NB4 (cell line): ENCODE results near the gene DCLK3.

GRCh38 chr3:33841676-33842321, 43.4 kb downstream of the PDCD6IP start:
- RRBS: no CpG with 5 or more reads among the region's 8 CpGs

DNA sequence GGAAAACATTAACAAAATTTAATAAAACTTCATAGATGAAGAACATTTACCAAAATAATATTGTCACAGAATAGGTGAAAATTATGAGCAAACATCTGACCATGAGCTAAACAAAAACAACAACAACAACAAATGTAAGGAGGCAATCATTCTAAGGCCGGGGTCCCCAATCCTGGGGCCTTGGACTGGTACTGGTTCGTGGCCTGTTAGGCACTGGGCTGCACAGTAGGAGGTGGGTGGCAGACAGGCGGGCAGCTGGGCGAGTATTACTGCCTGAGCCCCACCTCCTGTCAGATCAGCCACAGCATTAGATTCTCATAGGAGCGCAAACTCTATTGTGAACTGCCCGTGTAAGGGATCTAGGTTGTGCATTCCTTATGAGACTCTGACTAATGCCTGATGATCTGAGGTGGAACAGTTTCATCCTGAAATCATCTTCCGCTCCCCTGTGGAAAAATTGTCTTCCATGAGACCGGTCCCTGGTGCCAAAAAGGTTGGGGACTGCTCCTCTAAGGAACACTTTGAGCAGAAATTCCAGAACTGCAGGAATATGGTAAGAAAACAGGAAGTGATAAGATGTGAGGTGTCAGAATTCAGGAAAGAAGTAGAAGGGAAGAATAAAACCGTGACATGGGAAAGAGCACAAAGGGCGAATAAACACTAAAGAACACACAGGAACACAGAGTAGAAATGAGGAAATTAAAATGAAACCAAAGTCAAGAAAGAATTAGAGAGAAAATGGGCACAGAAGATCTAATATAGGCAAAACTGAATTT, 57.5 kb downstream of the PDCD6IP start:
- RRBS: no CpG with 5 or more reads among the region's 10 CpGs

DNA sequence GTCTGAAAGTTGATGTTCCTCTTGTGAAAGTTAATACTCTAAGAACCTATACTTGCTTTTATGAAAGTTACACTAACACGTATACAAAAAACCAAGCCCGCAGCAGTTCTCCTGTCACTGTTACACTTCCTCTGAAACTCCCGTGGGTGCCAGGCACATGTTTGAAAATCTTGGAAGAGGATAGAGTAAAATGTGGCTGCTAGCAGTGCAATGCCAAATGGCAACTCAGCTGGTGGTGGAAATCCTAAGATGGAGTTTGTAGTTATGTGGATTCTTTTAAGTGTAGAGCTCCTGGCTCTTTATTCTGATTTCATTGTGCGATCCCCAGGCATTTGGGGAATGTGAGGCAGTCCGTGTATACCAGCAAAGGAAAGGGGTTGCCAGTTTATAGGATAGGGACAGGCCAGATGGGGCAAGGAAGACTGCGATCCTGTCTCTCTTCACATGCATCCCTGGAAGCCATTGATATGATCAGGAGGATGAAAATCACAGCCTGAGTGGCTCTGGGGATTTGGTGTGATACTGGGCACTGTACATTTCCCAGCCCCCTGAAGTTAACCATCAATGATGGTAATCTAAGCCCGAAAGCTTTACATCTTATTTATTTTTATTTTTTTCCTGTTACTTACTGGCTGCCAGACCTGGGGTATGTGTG, 1.1 kb downstream of the STAC start:
- RRBS: no CpG with 5 or more reads among the region's 7 CpGs

GRCh38 chr3:36494784-36495367, 114.6 kb downstream of the STAC start:
- RRBS: no CpG with 5 or more reads among the region's 2 CpGs

DNA sequence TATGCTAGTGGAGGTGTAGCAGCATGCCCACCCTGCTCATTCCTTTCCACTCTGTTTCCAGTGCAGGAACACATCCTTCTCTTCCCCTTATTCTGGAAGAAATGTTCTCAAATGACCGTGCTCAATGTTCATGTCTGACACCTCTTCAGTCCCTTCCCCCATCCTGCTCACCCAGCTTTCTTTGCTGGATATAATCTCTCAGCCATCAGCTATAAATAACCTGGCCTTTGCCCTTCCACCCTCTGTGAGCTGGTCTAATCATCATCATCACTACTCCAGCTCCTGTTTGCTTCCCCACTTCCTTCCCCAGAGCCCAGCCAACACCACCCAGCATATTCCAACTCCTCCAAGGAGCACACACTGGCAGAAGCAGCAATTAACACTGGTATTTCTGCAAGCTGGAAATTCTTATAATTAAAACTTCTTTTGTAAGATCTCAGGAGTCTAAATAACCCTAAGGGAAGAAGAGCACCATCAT, 31.0 kb downstream of the DCLK3 start:
- RRBS: no CpG with 5 or more reads among the region's 1 CpG

DNA sequence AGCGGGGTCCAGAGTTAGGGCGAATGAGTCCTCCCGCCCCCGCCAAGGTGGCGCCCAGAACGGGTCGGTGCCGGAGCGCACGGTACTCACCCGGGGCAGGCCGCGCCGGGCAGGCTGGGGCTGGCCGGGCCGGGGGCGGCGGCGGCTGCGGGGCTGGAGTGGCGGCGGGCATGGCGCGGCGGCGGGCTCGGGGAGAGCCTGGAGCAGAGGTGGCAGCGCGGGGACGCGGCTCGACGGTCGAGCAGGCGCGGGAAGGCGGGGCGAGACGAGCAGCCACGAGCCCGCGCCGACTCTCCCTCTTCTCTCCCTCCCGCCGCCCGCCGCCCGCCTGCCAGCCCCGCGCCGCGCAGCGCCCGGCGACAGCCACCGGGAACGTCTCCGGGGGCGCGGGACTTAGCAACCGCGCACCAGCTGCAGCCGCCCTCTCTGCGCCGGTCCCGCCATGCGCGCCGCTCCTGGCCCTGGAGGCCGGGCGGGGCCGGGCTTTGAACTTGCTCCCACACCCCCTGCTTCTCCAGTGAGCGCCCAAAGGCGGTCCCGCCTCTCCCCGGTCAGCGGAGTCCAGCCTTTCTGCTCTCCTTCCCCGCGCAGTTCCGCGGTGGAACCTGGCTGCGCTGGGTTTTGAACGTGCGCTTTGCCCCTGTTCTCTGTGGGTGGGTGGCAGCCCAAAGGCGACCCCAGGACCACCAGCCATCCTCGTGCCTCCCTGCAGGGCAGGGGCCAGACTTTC, at the start of gene DCLK3:
Gene DCLK3, minus strand, starts transcription at position 462 of the 730 bp plus-strand sequence.
- RRBS: 61% methylated on average over 18 of the region's 86 CpGs

DNA sequence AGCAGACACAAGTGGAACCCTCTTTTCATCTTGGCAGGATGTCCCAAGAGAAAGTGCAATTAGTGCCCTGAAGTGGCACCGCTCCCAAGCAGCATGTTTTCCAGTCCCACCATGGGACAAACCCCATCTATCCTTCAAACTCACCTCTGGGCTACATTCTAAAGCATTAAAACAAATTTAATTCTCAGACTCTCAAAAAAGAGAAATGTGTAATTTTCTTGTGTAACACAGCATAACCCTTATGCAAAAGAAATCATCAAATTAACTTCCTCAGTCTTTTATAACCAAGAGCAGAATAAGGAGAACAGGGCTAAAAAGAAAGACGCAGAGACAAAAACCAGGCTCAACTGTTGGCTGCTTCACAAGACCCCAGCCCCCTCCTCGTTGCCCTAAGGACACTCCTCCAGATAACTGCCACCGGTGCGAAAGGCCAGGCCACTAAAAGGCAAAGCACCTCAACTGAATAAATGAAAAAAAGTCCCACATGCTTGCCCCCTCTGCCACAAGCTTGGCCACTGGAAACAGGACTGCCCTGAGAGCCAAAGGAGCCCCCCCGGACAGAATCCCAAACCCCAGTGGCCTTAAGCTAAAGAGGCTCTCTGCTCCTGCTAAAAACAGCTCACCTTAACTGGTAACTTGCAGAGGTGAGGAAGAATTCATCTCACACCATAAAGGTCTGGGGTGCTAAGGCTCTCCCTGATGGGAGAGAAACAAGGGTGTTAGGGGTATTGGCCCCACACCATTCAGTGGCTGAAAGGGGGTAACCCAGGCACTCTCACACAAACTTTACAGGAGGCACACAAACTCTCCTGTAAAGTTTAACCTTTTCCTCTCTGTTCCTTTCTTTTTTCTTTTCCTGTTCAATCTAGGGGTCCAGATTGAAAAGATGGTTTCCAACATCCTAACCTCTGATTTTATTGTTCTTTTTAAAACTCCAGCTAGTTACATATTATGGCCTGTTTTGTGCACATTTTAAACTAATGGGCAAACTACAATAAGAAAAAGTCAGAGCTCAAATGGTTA, 20.2 kb downstream of the TRANK1 start:
- RRBS: no CpG with 5 or more reads among the region's 6 CpGs

- RRBS: no CpG with 5 or more reads among the region's 2 CpGs
These were observed 59.0 kb downstream of the LRRFIP2 start for GRCh38 chr3:37115328-37115825.

DNA sequence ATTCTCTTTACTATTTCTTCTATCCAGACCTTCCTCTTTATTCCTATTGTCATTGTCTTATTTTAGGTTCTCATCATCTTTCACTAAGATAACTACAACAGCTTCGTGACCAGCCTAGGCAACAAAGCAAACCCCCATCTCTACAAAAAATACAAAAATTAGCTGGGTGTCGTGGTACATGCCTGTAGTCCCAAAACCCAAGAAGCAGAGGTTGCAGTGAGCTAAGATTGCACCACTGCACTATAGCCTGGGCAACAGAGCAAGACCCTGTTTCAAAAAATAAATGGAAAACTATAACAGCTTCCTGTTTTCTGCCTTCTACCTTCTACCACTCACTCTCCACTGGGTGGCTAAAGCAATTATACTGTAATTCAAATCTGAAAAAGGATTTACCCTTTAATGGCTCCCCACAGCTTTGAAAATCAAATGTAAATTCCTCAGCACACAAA, 33.5 kb downstream of the LRRFIP2 start:
- RRBS: no CpG with 5 or more reads among the region's 2 CpGs

- RRBS: no CpG with 5 or more reads among the region's 6 CpGs
These were observed 32.7 kb downstream of the LRRFIP2 start for GRCh38 chr3:37141432-37142331.

GRCh38 chr3:37326930-37327987, 84.2 kb downstream of the GOLGA4 start:
- RRBS: no CpG with 5 or more reads among the region's 7 CpGs

- RRBS: no CpG with 5 or more reads among the region's 4 CpGs
These were observed 98.4 kb downstream of the GOLGA4 start for GRCh38 chr3:37341441-37341944.

DNA sequence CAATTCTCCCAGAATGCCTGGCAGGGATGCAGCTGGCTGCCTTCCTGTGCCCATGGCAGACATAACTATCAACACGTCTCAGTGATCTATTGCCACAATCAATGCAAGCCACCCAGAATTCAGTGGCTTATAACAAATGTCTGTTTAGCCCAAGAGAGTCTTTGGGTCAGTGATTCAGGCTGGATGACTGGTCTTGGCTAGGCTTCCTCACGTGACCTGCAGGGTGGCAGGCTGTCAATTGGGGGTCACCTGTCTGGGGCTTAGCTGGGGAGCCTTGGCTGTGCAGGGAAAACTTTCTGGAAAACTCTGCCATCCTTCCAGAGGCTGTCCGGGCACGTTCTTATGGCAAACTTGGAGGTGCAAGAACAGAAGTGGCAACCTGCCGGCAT, 64.4 kb upstream of the ITGA9 start:
- RRBS: no CpG with 5 or more reads among the region's 5 CpGs

DNA sequence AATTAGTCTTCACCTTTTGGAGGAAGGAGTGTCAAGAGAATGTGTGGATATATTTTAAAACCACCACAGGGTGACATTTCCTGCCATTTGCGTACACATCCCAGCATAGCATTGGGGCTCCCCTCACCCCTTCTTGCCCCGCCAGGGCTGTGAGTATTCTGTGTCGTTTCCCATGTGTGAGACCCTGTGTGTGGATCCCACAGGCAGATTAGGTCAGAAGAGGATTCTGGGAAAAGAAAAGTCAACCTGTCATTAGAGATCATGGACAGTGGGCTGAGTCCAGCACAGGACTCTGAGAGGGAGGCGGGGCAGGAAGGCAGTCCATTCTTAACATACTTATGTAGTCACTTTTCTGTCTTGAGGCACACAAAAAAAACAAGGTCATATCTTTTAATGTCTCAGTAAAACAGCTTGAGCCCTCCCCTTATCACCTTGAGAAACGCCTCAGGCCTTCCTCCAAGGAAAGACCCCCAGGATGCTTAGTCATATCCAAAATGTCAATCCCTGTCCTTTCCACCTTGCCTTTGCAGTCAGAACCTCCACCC, 9.8 kb upstream of the ITGA9 start:
- RRBS: no CpG with 5 or more reads among the region's 5 CpGs

DNA sequence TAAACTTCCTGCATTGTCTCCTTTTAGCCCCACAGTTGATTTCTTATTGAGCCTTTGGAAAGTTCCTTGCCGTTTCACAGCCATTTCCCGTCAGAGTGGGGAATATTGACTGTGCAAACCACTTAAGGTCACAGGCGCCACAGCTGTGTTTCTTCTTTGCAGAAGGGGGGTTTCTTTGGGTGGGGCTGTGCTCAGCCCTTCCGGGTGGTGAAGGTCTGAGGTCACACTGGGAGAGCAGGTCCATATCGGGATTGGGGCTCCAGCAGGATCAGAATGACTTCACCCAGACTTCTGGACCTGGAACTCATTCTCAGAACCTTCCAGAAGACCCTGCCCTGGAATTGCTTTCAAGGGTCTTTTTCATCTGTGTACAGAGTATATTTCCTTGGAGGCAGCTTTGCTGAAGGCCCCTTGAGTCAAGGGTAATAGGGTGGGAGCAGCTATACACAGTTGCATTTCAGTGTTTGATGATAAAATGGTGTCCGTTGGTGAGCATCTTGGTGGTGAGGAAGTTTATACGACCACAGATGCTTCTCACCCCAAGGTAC, 122.7 kb downstream of the ITGA9 start:
- RRBS: no CpG with 5 or more reads among the region's 7 CpGs

DNA sequence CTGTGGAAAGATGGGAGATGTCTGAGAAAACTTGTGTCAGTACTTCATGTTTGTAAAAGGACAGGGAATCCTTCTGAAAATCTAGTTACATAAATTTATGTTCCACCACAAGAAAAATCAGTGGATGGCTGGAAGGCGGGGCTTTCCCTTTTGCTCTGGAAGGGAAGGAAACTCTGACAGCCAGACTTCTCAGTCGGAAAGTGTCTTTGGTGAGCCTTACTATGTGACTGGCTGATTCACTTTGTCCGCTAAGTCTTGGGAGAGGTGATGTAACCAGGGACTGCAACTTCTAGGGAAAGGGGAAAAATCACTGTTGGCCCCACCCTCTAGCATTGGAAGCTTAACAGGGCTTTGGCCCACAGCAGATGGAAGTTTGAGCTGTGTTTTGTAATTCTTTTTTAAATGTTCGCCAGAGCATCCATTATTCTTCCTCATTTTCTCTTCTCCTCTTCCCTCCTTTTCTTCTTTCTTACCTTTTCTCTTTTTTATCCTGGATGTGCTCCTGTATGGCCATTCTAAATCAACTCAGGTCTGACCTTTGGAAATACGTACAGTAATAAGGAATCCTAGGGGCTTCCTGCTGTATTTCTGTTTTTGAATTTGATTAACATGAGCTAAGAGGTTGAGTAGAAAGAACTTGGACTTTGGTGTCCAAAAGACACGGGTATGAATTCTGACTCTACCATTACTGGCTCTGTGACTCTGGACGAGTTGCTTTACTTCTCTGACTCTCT, 128.4 kb downstream of the ITGA9 start:
- RRBS: no CpG with 5 or more reads among the region's 7 CpGs

DNA sequence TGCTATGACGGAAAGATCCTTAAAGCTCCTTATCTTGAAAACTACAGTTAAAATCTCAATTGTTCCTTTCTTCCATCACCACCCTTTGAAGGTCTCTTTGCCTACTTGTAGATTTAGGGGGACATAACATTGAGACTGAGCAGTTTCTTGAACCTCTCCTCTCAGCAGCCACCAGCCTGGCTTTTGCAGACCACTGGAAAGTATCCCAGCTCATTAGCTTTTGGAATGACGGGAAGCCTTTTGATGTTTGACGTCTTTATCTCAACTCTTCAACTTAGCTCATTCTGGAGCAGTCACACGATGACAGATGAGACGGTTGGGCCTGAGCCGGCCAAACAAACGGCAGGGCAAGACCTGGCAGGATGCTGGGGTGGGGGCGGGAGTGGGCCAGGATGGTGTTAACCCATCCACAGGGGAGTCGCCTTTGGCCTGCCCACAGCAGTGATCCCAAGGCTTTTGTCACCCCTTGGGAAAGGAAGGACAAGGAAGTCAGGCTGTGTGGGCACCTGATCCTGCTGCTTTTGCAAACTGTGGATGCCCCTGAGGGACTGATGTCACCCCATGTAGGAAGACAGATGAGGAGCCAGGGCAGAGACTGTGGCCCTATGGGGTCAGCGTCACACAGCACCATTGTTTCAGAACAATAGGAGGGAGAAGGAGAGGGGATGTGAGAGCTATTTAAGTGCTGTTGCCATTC, 122.1 kb upstream of the CTDSPL start:
- RRBS: no CpG with 5 or more reads among the region's 10 CpGs

- RRBS: no CpG with 5 or more reads among the region's 10 CpGs
These were observed 1.4 kb downstream of the CTDSPL start for GRCh38 chr3:37862922-37863681.

DNA sequence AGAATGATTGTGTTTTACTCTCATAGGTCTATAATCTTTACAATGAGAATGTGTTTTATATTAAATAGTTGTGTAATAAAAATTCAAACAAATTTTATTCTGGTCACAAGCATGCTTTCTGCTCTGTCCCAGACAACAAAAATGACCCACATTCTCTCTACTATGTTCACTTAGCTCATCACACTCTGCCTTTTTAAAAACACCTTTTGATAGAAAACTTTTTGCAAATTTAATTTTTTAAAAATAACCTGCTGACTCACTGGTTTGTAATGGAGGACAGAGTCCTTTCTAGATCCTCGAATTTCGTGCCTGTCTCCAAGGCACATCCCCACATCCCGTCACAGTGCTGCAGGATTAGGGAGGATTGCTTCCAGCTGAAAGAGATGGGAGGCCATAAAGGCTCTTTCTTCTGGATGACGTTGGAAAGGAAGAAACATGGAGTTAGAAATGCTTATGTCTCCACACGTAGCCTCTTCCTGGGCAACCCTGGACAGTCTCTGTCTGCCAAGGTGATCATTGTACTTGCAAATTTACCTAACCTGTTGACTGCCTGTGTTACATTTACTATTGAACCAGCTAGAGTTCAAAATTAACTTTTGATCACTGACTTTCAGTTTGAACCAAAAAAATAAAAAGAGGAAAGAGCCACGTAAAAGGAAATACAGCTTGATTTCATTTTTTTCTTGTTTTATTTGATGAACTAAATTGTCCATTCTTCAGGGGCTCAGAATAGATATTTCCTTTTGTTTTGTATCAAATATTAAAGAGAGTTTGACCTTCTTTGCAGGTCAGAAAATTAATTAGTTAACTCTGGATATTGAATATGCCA, 27.6 kb upstream of the VILL start:
- RRBS: no CpG with 5 or more reads among the region's 6 CpGs